Mononuclear cell (primary cell): ENCODE measurements around a stretch of chr1.

- RRBS: no CpG with 5 or more reads among the region's 12 CpGs
Observed at GRCh38 chr1:7334525-7335216, 436.4 kb upstream of the VAMP3 start.

DNA sequence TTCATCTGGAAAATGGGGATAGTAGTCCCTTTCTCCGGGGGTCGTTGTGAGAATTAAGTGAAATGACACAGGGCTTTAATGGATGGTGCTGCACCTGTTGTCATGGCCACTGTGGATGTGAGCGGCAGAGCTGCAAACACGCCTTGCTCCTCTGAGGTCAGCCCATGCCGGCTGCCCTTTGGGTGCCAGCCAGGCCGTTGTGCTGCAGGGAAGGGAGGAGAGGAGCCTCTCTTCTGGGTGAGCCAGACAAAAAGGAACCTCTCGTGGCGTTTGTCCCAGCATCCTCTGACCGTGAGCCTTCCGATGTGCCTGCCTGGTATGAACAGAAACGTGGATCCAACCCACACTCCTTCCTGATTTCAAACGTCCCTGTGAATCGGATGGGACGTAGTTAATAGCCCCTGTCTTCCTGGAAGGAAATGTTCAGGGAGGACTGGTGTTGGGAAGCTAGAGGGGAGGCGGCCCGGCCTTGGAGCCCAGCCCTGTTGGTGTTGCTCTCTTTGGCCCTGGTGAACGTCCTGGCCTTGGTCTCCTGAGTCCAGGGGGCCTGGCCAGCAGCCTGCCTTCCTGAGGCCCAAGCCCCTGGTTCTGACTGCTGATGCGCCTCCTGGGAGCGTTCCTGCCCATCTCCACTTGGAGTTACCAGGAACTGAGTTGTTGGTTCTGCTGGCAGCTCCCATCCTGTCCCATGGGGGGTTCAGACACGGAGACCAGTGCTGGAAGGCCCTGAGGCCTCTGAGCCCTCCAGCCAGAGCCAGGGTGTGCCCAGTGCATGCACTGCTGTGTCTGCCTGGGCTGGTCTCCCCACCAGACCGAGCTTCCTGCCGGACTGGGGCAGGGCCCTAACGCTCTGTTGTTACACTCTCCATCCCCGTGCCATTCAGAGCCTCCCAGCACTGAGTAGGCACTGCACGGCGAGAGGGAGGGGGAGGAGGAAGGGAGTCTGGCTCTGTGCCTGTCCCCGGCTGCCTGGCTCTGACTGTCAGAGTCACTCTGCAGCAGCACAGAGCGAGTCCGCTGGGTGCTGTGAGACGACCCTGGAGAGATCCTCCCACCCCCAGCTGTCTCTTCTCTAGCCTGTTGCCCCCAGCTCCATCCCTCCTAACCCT lies 382.6 kb upstream of the VAMP3 start:
- RRBS: no CpG with 5 or more reads among the region's 30 CpGs

DNA sequence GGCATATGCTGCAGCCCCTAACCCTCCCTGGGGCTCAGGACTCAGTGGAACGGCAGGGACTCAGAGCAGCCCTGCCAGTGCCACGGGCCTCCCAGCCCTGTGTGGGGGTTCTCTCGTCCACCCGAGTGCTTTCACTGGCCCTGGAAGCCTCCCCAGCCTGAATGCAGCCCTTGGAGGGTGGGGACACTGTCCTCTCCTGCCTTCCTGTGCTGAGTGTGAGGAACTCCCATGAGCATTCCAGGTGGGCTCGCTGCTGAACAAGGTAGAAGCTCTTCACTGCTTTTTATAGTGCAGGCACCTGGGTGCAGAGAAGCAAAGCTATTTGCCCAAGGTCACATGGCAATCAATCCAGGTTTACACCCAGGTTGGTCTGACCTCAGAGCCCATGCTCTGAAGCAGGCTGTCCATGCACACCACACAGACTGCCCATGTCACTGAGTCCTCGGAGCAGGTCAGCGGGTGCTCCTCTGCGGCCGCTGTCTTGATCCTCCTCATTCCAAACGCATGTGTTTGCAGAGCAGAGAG lies 323.4 kb upstream of the VAMP3 start:
- RRBS: no CpG with 5 or more reads among the region's 10 CpGs

DNA sequence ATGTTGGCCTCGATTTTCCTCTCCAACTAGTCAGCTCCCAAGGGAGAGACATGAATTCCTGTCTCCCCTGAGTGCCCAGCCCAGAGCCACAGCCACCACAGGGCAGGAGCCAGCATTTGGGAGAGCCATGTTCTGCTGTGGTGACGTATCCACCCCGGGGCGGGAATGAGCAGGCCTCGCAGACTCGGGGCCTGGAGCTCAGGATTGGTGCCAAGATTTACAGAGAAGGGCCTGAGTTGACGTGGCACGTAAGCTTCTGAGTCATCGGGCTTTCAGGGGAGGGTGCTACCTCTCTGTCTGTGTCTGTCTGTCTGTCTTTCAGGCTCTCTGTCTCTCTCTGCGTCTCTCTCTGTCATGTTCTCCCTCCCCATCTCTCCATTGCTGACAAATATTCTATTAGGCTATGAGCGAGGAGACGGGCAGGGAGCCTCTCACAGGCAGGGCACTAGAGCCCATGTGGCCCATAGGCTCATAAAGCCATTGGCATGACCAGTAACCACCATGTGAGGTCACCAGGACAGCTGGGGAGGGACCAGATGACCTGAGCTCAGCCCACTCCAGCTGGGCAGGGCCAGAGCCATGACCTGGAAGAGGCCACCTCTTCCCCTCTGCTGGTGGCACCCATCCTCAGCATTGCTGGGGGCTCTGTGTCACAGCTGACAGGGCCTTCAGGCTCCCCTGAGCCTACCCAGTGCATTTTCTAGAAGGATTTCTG lies 300.1 kb upstream of the VAMP3 start:
- RRBS: no CpG with 5 or more reads among the region's 12 CpGs

DNA sequence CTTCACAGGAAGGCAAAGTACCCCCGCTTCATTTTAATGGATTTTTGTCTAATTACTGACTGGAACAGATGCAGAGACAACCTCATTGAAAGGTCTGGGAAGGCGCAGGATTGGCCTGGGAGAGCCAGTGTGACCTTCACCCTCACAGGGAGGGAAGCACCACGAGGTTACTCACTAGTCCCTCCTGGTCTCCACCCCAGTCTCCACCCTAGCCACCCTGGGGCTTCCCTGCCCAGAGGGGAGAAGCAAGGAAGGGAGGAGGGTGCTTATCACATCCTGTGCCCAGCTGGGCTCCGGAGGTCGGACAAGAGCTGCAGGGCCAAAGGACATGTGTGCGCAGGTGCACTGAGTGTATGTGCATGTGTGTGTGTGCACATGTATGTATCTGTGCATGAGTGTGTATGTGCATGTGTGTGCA lies 220.1 kb upstream of the VAMP3 start:
- RRBS: no CpG with 5 or more reads among the region's 6 CpGs

GRCh38 chr1:7679100-7679348 lies 92.1 kb upstream of the VAMP3 start:
- RRBS: 94% methylated on average over 1 of the region's 3 CpGs

GRCh38 chr1:7780628-7781231 lies 3.4 kb upstream of the PER3 start:
- RRBS: no CpG with 5 or more reads among the region's 6 CpGs

GRCh38 chr1:7783759-7783910 lies 456 bp upstream of the PER3 start:
- RRBS: 3% methylated on average over 1 of the region's 13 CpGs

DNA sequence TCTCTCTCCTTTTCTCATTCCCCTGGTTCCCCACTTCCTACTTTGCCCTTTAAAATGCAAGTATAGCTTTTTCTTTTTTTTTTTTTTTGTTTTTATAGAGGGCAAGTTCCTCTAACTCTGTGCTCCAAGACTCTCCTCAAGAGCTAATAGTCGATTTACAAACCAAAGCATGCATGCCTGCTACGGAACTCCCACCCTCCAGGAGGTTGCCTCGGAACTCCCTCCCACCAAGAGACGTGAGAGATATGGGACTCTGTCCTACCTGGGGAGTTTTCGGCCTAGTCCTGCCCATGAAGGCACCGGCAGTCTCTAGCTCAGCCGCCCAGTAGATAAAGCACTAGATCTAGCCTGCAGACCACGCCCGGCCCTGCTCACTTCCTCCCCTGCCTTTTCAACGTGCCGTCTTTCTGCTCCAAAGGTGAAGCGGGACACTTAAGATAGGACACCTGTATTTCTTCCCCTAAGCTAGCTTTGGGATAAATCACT lies 27.7 kb downstream of the TNFRSF9 start:
- RRBS: 43% methylated on average over 4 of the region's 12 CpGs

DNA sequence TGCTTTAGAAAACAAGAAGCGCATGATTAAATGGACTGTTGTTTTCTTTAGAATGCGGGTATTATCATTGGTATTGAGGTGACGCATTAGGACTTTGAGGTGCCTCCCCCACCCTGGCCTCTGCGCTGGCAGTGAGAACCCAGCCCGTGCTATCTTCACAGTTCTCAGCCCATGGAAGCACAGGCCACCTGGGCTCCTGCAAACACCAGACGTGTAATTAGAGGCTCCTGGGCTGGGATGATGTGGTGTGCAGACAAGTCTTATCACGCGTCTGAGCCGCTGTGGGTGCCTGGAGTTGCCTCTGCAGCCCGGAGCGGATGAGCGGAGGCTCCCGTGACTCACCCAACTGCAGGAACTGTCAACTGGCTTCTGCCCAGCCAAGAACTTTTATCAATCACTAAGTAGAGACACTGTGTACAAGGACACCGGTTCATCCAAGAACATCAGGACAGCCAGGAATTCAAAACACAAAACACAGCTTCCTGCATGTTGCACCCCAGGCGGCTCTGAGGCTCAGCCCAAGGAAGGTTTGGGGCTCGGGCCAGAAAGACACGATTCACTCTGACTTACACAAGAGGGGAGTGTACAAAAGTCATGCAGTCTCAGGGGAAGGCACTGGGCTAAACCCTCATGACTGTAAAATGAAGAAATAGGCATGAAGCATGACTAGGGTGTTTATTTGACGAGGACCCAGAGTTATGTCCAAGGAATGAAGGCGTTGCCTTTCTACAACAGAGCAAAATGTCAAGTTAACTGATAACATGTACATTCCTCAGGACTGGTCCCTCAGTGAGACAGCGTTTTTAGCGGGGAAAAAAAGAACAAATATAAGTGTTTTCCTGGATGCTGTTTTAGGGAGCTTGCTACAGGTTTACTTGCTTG lies 21.2 kb downstream of the ERRFI1 start:
- RRBS: 88% methylated on average over 4 of the region's 21 CpGs

GRCh38 chr1:8024768-8025395 lies 1.2 kb downstream of the ERRFI1 start:
- RRBS: no CpG with 5 or more reads among the region's 5 CpGs

DNA sequence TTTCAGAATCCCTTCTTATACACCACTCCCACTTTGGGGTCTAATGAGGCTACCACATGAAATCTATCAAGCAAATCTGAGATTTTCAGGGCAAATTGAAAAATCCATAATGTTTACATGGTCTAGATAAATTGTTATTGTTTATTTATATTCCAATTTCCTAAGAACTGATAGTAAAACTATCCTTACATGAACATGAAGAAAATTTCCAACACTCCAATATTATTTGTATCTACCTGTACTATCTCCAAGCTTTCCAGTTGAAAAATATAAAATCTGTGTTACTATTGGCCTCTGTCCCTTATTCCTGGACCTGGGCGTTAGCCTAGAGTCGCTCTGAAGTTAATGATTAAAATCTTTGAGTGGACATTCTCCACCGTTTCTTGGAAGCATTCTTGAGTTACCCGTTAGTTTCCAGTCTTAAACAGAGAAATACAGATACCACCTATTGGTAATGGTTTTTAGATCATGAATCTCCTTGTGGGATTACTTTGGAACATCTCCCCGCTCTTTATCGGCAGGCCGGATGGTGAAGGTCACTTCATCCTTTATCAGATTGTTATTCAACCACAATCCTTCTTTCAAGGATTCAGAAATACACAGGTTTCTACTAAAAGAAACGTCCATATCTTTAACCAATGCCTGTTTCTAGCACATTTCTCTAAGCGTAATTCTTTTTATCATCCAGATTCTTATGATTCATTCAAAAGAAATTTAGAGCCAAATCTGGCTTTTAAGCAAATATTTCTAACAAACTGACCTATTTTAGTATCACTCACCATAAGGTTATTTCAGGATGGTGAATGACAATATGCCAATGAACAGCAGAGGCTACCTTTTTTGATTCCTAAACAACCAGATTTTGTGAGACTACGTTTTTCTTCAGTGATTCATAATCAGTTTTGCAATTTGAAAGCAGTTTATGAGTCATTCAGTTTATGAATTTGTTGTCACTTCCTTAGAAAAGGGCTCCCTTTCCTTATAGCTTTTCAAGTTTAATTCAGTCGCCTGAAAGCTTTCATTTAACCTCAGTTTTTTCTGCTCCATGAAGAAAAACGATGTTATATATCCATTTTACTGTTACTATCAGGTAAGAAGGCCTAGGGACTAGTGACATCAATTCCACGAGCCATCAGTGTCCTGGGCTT lies 70.2 kb upstream of the ERRFI1 start:
- RRBS: no CpG with 5 or more reads among the region's 13 CpGs

DNA sequence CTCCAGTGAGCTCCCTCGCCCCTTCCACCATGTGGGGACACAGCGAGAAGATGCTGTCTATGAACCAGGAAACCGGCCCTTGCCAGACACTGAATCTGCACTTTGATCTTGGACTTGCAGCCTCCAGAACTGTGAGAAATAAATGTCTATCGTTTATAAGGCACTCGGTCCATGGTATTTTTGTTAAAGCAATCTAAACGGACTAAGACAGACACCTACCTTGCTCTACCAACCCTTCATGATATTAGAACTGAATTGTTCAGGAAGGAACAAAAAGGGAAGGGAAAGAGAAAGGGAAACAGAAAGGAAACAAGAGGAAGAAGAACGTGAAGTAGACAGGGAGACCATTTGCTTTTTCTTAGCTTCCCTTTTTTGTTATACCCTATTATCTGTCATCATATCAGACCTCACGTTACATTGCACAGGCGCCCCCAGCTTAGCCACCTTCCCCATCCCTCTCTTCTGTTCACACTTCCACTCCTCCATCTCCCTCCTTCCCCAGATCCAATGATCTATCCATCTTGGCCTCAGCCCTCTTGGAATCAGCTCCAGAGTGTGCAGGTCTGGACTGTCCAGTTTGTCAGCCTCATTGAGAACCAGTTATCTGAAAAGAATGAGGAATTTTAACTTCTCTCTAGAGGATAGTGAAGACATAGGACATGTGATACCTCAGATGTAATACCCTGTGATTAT lies 100.9 kb upstream of the ERRFI1 start:
- RRBS: no CpG with 5 or more reads among the region's 9 CpGs

GRCh38 chr1:8258865-8259143 lies 59.1 kb upstream of the SLC45A1 start:
- RRBS: no CpG with 5 or more reads among the region's 1 CpG

DNA sequence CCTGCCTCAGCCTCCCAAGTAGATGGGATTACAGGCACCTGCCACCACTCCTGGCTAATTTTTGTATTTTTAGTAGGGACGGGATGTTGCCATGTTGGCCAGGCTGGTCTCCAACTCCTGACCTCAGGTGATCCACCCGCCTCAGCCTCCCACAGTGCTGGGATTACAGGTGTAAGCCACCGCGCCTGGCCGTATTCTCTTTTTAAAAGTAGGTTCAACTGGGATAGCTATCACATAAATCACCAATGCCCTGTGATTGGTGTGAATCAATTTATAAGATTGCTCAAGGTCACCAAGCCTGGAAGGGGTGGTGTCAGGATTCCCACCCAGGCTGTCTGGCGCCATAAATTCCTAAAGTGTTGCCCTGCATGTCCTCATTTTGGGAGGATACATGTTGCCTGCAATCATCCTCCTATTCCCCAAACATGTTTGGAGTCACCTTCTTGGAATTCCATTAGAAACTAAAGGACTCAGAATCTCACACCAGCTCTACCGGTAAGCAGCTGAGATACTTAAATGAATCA lies 54.3 kb upstream of the SLC45A1 start:
- RRBS: no CpG with 5 or more reads among the region's 7 CpGs

DNA sequence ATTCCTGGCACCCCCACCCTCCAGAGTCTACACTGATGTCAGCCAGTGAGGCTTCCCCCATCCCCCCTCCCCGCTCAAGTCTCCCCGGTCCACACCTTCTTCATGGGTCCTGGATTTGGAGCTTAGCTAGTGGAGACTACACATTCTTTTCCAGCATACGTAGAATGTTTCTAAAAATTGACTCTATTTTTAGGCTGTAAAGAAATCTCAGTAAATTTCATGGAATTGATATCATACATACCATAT lies 24.7 kb upstream of the SLC45A1 start:
- RRBS: no CpG with 5 or more reads among the region's 3 CpGs

DNA sequence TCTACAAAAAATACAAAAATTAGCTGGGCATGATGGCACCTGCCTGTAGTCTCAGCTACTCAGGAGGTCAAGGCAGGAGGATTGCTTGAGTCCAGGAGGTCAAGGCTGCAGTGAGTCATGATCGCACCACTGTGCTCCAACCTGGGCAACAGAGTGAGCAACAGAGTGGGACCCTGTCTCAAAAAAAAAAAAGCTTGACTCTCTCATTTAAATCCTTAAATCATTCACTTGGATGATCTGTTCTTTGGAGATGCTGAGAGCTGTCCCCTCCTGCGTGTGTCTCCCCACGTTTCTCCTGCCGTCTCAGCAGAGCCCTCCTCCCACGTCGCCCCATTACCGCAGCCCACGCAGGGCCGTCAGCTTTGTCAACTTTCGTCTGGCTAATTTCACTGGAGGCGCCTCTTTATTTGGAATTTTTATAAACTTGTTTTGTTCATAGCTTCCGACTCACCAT lies 24.0 kb upstream of the SLC45A1 start:
- RRBS: no CpG with 5 or more reads among the region's 12 CpGs

GRCh38 chr1:8390173-8390537 lies 72.2 kb downstream of the SLC45A1 start:
- RRBS: no CpG with 5 or more reads among the region's 5 CpGs

DNA sequence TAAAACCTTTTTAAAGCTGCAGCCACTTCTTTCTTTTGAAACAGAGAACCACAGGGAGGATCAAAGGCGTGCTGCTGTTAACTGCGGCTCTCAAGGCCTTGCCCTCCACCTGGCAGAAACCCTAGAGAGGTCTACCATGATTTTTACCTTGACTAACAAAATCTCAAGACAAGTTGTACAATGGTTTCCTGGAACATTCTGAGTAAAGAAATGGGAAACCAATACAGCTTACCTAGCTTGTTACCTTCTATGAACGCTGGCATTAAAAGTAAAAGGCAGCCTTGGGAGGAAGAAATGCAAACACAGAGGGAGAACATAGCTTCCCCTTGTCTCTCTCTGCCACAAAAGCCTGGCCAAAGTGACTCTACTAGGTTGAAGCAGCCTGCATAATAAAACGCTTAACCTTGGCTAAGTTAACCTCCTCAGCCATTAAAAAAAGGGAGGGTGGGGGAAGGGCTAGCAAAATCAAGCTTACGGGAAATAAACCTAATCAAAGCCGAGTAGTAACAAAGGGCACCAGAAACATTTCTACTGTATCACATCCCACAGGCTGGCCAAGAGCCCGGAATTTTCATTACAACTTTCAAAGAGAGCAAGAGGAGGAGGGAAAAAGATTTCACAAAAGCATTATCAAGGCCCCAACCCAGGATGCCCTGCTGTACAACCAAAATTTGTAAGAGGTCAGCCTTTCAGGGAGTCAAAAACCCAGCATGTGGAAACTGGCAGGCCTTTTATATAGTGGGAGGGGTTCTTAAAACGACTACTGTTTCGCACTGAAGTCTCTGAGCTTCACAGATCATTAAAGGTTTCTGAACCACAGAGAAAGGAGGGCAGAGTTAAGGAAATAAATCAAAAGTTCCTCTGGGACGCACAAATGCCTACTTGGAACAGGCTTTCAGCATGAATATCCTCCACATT lies 90.1 kb downstream of the SLC45A1 start:
- RRBS: no CpG with 5 or more reads among the region's 10 CpGs

DNA sequence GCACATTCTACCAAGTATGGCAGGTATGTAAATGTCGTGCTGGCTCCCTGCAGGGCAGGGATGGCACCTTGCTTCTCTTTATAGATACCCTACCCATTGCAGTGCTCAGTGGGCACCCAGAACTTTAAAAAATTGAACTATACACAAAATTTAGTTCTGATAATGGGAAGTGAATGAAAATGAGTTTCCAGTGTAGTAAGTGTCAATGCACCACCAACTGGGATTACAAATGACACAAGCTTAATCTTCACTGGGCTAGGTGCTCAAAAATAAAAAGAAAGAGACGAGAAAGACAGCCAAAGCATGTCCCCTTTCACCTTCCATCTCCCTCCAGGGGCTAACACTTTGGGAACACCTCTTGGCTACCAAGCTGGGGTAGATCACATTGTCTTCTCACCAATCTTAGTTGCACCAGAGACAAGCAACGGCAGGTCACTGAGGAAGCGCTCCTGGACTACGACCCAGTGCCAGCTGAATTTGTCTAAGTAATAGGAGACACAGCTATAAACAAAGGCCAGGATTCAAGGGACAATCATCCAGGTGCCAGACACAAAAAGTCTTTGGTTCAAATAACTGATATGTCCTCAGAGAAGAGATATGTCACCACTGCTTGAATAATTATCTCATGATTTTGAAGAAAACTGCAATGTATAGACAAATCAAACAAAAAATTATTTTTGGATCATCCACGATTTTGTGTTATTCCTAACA lies 100.3 kb downstream of the SLC45A1 start:
- RRBS: no CpG with 5 or more reads among the region's 6 CpGs